Myometrial cell (primary cell): ENCODE measurements around a stretch of chr15.

DNA sequence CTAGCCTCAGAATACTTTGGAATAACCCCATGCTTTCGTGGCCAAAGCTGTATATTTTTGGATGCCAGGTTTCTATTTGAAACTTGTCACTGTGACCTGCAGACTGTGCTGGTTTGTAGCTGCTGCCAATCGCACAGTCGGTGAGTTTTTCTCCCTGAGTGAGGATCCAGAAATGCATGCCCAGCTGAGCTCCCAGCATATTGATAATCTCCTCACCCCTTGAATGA is 130.0 kb upstream of the UBE3A start:
- RAMPAGE, long total RNA: no peak

DNA sequence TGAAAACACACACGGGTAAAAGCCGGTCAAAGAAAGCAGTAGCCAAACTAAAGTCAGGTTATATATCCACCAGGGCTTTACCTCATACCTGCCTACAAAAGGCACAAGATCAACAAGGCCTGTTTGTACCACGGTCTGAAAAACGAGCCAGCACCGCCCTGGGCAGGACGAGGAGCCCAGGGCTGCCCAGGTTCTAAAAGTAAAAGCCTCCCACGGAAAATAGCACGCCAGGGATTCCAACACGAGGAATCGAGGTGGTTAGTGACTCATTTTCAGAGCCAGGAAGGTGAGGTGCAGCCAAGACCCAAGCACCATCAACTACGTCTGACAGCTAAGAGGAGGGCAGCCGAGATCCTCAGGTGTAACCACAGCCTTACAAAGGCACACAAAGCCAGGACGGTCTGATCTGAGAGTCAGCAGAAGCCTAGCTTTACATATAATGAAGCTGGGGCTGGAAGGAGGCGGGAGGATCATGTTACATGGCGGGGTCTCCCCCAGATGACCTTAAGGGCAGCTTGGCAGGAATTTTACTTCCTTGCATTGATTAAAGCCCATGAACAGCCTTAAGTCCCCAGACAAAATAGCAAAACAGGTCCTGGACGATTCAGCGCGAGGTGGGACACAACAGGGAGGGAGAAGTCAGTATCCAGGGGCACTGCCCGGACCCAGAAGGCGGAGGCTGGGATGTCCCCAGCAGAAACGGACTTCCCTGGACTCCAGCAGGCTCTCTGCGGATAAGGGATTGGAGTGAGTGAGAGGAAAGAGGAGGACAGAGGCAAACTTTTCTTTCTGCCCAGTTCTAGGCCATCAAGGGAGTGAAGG is 52.4 kb downstream of the ATP10A start:
- RAMPAGE, long total RNA: no peak

GRCh38 chr15:26394537-26395283 is 378.2 kb downstream of the GABRB3 start:
- RAMPAGE, long total RNA: no peak

GRCh38 chr15:29118079-29118595 is 151.5 kb downstream of the NSMCE3 start:
- RAMPAGE, long total RNA: no peak

GRCh38 chr15:29921088-29921687 is 98.9 kb upstream of the TJP1 start:
- RAMPAGE, long total RNA: no peak

DNA sequence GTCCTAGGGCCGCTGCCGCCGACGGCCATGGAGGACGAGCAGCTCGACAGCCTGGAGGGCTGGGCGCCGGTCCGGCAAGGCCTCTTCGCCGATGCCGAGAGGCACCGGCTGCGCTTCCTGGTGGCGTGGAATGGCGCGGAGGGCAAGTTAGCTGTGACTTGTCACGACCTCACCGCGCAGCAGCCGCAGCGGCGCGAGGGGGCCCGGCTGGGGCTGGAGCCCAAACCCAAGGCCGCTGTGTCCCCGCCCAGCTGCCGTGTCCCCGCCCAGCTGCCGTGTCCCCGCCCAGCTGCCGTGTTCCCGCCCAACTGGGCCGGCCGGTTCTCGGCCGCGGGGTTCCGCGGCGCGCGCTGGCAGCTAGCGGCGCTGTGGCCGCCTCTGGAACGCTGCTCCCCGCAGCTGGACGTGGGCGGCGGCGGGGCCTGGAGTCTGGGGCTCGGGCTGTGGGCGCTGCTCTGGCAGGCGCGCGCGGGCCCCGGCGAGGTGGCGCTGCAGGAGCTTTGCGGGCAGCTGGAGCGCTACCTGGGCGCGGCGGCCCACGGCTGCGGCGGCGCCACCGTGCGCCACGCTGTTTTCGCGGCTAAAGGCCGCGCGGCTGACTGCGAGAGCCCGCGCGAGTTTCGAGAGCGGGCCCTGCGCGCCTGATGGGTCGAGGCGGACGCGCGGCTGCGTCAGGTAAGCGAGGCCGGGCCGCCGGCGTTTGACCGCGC is 56.8 kb upstream of the GOLGA8R start:
- RAMPAGE, long total RNA: no peak

- RAMPAGE, long total RNA: no peak
Measured at GRCh38 chr15:30625255-30625908, 21.6 kb downstream of the GOLGA8H start.

GRCh38 chr15:30905227-30905942 is 1.7 kb downstream of the FAN1 start:
- RAMPAGE, long total RNA: no peak

DNA sequence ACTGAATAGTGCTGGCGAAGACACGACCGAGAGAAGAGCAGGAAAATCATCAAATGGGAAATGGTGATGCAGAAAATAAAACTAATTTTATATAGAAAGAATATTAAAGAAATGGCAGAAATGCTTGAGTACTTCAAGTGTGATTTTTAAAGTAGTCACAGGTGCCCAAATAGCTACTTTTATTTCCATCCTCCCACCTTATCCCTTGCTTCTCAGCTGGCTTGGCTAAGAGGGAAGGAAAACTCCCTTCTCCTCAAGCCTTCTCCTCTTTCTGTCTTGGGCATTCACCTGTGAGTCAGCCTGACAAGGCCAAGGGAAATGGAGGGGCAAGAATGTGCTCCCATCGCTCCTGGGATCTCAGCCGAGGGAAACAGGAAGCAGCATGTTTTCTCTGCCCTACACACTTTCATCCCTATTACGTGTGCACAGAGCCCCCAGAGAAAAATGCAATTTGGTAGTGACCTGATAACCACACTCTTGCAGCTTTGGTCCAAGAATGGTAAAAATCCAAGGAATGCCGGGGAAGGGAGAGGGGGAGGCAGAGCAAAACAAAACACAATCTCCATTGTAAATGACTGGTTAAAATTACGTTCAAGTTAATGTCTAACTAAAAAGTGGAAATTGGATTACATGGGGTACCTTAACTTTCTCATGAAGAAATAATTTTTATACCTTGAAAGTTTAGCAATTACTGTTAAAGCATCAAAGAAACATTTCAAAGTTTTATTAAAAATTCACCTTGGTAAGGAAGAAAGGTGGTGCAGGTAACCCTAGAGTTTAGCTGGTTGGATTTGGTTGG is 32.9 kb upstream of the MTMR10 start:
- RAMPAGE, long total RNA: no peak

- RAMPAGE, long total RNA: no peak
Measured at GRCh38 chr15:31230484-31231404, 95.9 kb upstream of the KLF13 start.

- RAMPAGE, long total RNA: no peak
Measured at GRCh38 chr15:31236228-31237056, 90.2 kb upstream of the KLF13 start.

DNA sequence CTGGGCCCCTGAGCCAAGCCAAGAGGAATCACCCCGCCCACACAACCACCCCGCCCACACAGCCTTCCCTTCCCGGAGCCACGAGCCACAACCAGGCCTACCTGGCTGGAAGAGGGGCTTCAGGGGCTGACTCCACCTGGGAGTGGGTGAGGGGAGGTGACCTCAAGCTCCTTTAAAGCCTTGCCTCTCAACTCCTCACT is 23.2 kb upstream of the KLF13 start:
- RAMPAGE, long total RNA: no peak

GRCh38 chr15:31359154-31360352 is 32.9 kb downstream of the KLF13 start:
- RAMPAGE, long total RNA: no peak

- RAMPAGE, long total RNA: no peak
Measured at GRCh38 chr15:31366674-31367645, 40.3 kb downstream of the KLF13 start.

GRCh38 chr15:31442566-31443308 is 116.1 kb downstream of the KLF13 start:
- RAMPAGE, long total RNA: no peak

DNA sequence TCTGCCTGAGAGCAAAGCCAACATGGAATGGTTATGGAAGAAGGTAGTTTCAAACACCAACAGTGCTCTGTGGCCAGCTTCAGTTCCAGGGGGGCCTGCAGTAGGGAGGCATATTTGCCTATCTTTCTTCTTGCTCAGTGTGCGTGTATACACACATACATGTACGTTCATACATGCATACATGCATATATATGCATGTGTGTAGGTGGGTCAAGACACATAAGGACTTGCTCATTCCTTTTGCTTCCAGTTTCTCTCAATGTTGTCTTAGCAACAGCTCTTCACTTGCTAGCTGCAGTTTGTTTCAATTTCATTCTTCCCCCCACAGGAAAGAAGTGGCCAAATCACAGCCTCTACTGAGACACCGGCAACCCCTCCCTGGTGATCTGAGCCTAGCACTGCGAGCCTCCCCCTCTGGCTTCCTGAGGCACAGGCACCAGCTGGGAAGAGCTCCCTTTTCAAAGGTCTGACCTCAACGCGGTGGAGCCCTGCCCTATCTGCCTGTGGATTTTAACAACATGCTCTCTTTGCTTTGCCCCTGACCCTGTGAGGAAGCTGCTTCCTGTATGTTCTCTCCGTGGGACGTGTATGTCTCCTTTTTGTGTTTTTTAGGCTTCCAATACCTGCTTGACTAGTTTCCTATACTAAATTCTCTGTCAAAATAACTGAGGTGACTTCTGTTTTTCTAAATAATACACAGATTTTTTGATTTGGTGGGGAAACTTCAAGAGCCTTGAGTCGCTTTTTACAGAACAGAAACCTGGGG is 146.3 kb downstream of the KLF13 start:
- RAMPAGE, long total RNA: no peak

- RAMPAGE, long total RNA: no peak
Measured at GRCh38 chr15:31871288-31871487, 715 bp upstream of the OTUD7A start.

- RAMPAGE, long total RNA: no peak
Measured at GRCh38 chr15:32719121-32719819, 1.5 kb downstream of the GREM1 start.

DNA sequence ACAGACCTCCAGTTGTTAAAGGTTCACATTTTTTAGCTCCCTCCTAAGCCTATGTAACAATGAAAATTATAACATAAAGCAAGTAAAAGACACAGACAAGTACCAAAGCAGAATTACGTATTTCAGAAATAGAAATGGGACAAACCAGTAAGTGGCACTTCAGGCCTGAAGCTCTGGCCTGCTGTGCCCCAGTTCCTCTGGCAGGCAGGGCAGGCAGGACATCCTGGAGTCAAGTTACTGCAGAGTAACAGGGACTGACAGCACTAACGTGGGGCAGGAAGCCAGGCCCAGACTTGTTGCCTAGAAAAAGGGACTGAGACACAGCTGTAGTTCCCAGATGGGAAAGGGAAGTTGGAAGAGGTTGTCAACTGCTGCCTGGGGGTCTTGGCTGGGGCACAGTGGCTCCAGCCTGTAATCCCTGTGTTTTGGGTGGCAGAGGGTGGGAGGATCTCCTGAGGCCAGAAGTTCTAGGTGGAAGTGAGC is 172.0 kb downstream of the FMN1 start:
- RAMPAGE, long total RNA: no peak

GRCh38 chr15:33128655-33129032 is 65.9 kb downstream of the FMN1 start:
- RAMPAGE, long total RNA: no peak